Islet of Langerhans (tissue), 1 donor: ENCODE measurements around the gene PACS2.

DNA sequence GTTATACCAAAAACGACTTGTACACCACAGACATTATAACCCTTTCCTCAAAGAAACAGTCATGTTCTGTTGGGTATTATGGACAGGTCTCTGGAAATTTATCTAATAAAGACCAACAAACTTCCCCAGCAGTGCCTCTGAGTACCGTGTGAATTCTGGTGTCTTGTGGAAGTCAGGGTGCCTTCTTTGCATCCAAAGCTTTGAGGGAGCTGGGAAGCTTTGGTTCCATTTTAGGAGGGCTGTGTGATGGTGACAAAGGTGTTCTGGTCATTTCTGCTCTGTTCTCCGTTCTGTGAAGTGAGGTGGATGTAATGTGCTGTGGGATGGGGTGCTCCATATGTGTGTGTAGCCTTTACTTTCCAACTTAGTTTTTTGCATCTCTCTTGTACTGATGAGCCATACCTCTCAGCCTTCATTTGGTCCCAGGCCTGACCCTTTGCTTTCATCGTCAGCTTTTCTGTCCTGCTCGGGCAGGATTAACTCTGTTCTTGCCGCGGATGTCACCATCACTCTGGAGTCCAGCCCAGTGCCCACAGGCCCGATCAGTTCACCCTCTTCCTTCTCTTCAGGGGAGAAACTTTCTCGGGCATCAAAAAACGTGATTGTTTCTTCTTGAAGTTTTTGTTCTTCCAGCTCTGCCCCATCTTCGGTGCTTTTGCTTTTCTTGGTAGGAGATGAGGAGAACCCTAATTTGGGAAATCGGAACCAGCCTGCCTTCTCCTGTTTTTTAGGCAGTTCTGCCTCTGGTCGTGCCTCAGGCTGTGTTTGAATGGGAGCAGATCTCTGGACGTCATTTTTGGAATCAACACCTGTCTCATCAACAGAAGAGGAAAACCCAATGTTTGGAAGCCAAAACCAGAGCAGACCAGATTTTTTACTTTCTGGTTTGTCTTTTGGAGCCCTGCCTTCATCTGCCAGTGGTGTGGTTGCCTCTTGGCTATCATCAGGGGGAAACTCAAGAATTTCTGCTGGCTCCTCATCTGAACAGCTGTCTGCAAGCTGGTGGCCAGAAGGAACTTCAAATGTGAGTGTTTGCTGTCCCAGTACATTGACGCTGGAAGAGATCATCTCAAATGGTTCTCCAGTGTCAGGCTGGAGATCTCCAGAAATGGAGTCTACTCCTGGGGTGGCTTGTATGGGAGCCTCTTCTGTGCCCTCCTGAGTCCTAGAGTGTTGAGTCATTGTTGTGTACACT is 13.4 kb downstream of the PLD4 start:
- RRBS, result no CpG with 5 or more reads among the region's 15 CpGs

DNA sequence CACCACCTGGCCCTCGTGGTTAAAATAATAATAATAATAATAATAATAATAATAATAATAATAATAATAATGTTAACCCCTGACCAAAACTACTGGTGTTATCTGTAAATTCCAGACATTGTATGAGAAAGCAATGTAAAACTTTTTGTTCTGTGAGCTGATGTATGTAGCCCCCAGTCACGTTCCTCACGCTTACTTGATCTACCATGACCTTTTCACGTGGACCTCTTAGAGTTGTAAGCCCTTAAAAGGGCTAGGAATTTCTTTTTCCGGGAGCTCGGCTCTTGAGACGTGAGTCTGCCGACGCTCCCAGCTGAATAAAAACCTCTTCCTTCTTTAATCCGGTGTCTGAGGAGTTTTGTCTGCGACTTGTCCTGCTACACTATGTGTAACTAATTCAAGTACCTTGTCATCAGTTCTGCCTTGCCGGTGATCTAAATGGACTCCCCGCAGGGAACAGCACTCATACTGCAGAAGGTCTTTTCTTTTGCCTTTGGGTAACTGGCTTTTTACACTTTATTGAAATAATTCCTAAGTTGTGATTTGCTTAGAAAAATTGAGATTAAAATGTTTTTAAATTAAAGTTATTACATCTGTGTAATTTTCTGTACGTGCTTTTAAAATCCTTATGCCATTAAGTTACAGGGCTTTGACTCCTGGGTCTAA is 17.8 kb upstream of the CDCA4 start:
- RRBS, result 53% methylated on average over 1 of the region's 14 CpGs

GRCh38 chr14:105225961-105226613 is 22.2 kb upstream of the BTBD6 start:
- RRBS, result 35% methylated on average over 2 of the region's 12 CpGs

GRCh38 chr14:105314200-105315086 is at the start of gene PACS2:
PACS2 (plus strand) TSS chr14:105314748.
- RRBS, result 3% methylated on average over 81 of the region's 154 CpGs

GRCh38 chr14:105315087-105315873 is 732 bp downstream of the PACS2 start:
- RRBS, result 4% methylated on average over 42 of the region's 77 CpGs

GRCh38 chr14:105327398-105327962 is 12.9 kb downstream of the PACS2 start:
- RRBS, result no CpG with 5 or more reads among the region's 22 CpGs

DNA sequence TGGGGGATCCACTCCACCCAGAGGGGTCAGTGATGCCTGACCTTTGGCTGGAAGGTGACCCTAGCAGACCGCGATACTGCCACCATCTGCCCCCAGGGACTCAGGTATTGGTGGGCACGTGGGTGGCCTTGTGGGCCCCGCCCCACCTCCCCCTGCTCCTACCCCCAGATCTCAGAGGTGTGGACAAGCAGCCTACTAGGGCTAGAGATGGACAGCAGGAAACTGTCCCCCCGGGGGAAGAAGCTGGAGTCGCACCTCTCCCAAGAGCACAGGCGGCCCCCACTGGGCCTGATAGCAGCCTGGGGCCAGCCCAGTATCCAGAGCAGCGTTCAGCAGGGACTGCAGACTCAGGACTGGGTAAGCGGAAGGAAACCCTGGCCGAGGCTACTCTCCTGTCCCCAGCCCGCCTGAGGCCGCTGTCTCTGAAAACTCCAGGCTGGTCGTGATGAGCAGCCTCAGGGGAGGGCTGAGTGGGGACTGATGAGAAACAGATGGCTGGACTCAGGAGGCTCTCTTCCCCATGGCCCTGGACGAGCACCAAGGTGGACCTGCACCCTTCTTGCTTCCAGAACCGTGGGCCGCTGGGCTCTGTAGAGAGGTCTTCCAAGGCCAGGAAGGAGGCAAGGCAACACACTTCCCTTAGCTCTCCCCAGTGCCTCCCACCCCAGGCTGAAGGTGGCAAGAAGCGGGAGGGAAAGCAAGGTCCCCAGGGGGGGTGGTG is 956 bp downstream of the TEX22 start:
- RRBS, result no CpG with 5 or more reads among the region's 17 CpGs

DNA sequence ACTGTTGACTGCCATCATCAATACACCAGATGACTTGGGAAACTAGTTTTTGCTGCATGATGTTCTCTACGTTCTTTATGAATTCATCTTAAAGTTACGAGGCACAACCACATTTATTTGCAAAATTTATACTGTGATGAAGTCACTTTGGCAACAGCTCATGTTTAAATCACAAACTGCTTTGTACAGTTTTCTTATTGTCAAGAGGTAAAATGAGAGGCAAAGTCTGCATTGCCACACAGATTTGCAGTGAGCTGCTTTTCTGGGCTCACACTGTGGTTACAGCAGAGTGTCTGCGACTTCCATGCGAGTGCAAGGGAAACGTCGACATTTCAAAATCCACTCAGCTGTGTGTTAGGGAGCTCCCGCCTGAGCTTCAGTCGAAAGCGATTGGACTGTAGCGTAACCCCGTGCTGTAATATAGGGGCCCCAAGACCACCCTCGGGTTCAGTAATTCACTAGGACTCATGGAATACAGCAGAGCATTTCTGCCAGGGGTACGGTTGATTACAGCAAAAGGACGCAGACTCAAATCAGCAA is 13.0 kb downstream of the MTA1 start:
- RRBS, result no CpG with 5 or more reads among the region's 14 CpGs

DNA sequence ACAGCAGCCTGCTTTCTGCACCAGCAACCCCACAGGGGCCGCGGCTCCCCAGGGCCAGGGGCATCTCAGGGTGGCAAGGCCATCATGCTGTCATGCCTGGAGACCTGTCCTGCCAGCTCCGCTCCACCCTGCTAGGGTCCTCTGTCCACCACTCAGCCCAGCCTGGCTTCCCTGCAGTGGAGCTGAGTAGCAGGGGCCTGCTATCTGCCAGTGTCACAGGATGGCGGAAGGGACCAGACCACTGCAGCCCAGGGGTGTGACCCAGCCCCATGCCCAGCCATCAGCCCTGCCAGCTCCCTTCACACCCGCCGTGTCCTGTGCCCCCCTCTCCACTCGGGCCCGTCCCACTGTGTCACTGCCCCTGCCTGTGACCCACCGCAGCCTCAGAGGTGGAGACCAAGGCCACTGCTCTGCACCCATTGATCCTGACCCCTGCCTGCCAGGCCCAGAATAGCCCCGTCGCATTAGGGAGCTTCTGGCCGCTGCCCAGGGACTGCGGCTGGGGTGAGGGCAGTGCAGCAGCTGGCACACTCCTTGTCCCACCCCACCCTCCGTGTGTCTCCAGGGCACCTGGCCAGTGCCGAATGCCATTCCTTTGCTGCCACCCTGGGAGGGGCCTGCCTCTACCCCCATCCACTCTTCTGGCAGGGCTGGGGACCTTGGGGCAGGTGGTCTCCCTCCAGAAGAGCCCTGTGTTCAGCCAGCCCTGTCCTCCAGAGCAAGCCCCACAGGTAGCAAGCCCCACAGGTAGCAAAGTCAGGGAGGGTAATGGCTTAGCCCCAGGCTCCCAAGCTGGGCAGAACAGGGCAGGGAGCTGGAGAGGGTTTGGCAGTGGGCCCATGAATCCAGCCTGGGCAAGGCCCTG is 2.1 kb upstream of the CRIP2 start:
- RRBS, result no CpG with 5 or more reads among the region's 15 CpGs

GRCh38 chr14:105498291-105499243 is 7.5 kb downstream of the TEDC1 start:
- RRBS, result 100% methylated on average over 1 of the region's 40 CpGs

DNA sequence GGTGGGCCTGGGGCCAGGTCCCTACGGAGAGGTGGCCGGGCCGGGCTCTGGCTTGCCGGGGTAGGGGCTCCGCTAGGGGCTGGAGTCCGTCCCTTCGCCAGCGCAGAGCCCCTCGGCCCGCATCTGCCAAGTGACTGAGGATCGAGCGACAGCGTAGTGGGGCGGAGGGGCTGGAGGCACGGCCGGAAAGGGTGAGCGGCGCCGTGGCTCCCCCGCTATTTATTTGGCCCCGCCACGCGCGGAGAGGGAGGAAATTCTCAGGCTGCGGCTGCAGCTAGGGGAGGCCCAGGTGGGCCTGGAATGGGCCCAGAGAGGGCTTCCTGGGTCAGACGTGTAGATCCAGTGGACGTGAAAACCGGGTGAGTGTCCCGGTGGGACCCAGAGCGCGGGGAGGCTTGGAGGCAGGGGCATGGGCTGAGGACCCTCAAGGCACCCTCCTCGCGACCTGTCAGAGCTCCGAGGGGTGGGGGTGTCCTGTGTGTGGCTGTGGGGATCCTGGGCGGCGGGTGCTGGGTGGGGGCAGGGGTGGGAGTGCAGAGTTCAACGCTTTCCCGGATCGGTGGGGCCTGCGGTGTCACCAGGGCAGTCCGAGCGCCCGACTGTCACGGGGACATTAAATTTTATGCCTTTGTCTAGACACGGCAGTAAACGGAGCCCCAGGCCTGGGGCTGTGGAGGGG is 836 bp downstream of the TMEM121 start:
- RRBS, result 8% methylated on average over 2 of the region's 46 CpGs

- RRBS, result no CpG with 5 or more reads among the region's 12 CpGs
Observed at GRCh38 chr14:105581930-105582797, 55.8 kb downstream of the TMEM121 start.

DNA sequence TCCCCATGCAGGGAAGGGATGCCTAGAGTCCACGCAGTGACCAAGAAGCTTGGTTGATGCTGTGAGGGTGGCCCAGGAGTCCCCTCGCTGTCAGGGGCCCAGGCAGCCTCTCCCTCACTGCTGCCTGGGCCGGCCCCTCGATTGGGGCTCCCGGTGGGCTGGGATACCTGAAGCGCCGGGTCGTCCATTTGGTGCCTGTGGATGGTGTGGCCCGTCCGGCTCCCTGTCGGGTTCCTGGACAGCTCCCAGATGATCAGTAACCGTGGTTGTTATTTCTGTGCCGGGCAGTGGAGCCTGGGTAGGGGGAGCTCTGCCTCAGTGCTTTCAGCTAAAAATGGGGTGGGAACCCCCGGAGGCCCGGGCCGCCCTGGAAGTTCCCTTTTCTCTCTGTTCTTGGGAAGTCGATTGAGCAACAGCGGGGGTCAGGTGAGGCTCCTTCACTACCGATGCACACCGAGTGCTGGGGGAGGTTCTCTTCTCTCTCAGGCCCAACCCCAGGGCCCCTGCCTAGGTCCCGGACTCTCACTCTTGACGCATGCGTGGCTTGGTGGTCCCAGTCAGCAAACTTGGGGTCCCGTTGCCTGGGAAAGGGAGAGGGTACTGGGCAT is 78.6 kb downstream of the TMEM121 start:
- RRBS, result 70% methylated on average over 3 of the region's 24 CpGs

DNA sequence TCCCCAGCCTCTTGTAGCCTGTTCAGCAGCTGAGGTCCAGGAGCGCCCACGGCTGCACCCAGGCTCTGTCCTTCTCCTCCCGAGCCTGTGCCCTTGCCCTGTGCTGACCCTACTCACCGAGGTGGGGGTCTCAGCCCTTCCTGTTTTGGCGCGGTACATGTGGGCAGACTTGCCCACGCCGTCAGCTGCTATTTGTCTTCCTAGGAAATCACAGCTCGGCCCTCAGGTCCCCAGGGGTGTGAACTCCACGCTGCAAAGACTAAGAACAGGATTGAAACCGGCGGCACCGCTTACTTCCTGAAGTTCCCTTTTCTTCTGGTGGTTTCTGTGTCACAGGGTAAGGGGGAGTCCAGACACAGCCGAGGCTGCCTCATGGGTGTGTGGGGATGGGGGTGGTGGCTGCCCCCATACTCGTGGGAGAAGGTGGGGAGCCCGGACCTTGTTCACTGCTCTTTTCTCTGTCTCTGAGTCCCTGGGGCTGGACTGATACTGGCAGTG is 121.9 kb downstream of the TMEM121 start:
- RRBS, result no CpG with 5 or more reads among the region's 16 CpGs

- RRBS, result no CpG with 5 or more reads among the region's 32 CpGs
Observed at GRCh38 chr14:105706998-105707720, 180.8 kb downstream of the TMEM121 start.

- RRBS, result no CpG with 5 or more reads among the region's 8 CpGs
Observed at GRCh38 chr14:105710380-105711326, 184.3 kb downstream of the TMEM121 start.

DNA sequence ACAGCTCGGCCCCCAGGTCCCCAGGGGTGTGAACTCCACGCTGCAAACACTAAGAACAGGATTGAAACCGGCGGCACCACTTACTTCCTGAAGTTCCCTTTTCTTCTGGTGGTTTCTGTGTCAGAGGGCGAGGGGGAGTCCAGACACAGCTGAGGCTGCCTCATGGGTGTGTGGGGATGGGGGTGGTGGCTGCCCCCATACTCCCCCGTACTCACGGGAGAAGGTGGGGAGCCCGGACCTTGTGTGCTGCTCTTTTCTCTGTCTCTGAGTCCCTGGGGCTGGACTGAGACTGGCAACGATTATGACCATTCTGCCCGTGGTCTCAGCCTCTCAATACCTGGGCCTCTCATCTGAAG is 249.2 kb downstream of the TMEM121 start:
- RRBS, result no CpG with 5 or more reads among the region's 10 CpGs

DNA sequence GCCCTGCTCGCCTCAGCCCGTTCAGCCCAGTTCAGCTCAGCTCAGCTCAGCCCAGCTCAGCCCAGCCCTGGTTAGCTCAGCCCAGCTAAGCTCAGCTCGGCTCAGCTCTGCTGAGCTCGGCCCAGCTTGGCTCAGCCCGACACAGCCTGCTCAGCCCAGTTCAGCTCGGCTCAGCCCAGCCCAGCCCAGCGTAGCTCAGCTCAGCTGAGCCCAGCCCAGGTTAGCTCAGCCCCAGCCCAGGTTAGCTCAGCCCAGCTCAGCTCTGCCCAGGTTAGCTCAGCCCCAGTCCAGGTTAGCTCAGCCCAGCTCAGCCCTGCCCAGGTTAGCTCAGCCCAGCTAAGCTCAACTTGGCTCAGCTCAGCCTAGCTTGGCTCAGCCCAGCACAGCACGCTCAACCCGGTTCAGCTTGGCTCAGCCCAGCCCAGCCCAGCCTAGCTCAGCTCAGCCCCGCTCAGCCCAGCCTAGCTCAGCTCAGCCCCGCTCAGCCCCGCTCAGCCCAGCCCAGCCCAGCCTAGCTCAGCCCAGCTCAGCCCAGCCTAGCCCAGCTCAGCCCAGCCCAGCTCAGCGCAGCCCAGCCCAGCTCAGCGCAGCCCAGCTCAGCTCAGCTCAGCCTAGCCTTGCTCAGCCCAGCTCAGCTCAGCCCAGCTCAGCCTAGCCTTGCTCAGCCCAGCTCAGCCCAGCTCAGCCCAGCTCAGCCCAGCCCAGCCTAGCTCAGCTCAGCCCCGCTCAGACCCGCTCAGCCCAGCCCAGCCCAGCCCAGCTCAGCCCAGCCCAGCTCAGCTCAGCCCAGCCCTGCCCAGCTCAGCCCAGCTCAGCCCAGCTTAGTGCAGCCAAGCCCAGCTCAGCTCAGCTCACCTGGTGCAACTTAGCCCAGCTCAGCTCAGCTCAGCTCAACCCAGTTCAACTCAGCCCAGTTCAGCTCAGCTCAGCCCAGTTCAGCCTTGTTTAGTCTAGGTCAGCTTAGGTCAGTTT is 333.4 kb downstream of the TMEM121 start:
- RRBS, result no CpG with 5 or more reads among the region's 16 CpGs

GRCh38 chr14:105914549-105914977 is 388.2 kb downstream of the TMEM121 start:
- RRBS, result no CpG with 5 or more reads among the region's 3 CpGs

DNA sequence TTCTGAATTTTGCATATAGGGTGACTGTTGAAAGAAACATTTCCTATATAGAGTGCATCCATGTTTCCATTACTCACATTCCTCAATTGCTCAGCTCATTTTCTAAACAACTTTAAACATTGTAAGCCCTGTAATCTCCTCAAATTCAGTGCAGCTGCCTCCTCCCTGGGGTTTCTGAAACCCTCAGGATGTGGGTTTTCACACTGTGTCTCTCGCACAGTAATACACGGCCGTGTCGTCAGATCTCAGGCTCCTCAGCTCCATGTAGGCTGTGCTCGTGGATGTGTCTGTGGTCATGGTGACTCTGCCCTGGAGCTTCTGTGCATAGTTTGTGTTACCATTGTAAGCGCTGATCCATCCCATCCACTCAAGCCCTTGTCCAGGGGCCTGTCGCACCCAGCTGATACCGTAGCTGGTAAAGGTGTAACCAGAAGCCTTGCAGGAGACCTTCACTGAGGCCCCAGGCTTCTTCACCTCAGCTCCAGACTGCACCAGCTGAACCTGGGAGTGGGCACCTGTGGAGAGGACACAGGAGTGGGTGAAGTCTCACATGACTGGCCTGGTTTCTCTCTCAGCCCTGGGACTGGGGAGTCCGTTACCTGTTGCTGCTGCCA is 658.4 kb downstream of the TMEM121 start:
- RRBS, result no CpG with 5 or more reads among the region's 9 CpGs